IMR-90 (cell line): ENCODE data around the genes NOL4 and ZNF396.

GRCh38 chr18:32381547-32382383, 88.9 kb downstream of the GAREM1 start:
- RRBS = no CpG with 5 or more reads among the region's 3 CpGs
CAGE:
- cytosol, long polyA plus RNA = no peak
- long polyA plus RNA = no peak
- nucleus, long polyA plus RNA = no peak

DNA sequence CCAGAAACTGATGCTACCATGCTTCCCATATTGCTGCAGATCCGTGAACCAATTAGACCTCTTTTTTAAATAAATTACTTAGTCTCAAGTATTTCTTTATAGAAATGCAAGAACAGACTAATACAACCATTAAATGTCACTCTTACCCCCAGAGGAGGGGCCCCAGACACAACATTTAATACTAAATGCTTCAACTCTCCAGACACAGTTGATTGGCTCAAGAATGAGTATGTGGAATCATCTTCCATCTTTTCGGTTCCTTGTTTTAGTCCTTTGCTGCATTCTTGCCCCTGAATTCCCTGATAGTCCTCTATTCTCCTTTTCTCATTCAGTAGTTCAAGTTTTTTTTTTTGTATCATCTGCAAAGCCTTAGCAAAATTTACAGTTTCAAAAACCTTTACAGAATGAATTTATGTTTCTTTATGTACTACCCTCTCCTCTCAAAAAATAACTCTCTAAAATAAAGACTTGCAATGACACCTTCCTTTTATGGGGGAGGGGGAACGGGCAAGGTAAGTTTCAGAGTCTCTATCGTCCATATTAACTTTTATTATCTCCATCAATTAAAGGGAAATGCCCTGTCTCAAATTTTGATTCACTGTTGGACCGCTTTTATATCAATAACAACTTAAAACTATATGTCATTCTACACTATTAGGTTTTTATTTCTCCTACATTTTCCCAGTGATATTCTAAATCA, 41.9 kb downstream of the GAREM1 start:
- RRBS = no CpG with 5 or more reads among the region's 5 CpGs
CAGE:
- cytosol, long polyA plus RNA = no peak
- long polyA plus RNA = no peak
- nucleus, long polyA plus RNA = no peak

- RRBS = no CpG with 5 or more reads among the region's 12 CpGs
CAGE:
- cytosol, long polyA plus RNA = no peak
- long polyA plus RNA = no peak
- nucleus, long polyA plus RNA = no peak
These were observed 754 bp upstream of the GAREM1 start for GRCh38 chr18:32471453-32471818.

- RRBS = no CpG with 5 or more reads among the region's 8 CpGs
CAGE:
- cytosol, long polyA plus RNA = no peak
- long polyA plus RNA = no peak
- nucleus, long polyA plus RNA = no peak
These were observed 12.3 kb downstream of the KLHL14 start for GRCh38 chr18:32760358-32761007.

GRCh38 chr18:34121401-34121993, 103.2 kb downstream of the NOL4 start:
- RRBS = no CpG with 5 or more reads among the region's 4 CpGs
CAGE:
- cytosol, long polyA plus RNA = no peak
- long polyA plus RNA = no peak
- nucleus, long polyA plus RNA = no peak

DNA sequence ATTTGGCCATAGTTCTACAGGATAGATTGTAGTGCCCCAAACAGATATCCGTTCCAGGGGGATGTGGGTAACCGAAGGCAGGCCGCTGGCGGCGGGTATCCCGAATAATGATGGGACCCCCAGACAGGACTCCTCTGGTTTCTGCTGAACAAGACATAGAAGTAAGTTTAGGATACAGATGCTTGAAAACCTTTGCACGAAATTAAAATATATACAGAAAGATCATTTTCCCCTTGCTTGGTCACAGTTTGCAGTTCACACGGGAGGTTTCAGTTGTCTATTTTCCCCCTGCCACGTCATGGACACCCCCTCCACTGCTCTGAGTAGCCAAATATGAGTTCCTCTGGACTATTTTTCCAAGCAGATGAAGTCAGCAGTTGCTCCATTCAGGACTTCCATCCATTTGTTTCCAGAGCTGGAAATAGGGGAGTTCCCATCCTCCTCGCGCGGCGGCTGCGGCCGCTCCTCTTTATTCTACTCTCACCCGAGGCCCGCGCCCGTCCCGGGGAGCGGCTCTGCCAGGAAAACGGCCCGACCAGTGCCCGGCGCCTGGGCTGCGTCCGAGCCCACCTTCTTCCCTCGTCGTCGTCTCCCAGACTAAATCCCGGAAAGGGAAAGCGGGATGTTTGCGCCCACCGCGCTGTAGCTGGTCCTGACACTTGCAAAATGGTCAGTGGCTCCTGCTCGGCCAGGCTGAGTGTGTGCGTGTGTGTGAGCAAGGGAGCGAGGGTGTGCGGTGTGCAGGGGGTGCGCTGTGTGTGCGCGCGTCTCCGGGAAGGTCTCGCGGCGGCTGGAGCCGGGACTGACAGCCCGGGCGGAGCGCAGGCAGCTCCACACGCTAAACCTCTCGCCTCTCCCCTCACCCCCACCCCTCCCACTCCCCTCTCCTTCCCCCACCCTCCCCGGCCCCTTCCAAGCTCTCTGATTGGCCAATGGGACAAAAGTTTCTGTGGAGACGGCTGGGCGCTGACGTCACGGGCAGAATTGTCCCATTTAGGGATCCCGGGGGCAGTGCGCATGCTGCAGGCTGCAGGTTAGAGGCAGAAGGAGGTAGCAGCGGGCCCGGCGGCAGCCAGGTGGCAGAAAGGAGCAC, at the start of gene NOL4:
TSS of gene NOL4 (minus strand) at position 840 of the 1,093 bp plus-strand sequence.
- RRBS = 2% methylated on average over 23 of the region's 63 CpGs
CAGE:
- cytosol, long polyA plus RNA = no peak
- long polyA plus RNA = no peak
- nucleus, long polyA plus RNA = no peak

- RRBS = no CpG with 5 or more reads among the region's 2 CpGs
CAGE:
- cytosol, long polyA plus RNA = no peak
- long polyA plus RNA = no peak
- nucleus, long polyA plus RNA = no peak
These were observed 45.0 kb upstream of the NOL4 start for GRCh38 chr18:34269653-34270140.

- RRBS = no CpG with 5 or more reads among the region's 3 CpGs
CAGE:
- cytosol, long polyA plus RNA = no peak
- long polyA plus RNA = no peak
- nucleus, long polyA plus RNA = no peak
These were observed 916 bp downstream of the DTNA start for GRCh38 chr18:34711063-34711364.

DNA sequence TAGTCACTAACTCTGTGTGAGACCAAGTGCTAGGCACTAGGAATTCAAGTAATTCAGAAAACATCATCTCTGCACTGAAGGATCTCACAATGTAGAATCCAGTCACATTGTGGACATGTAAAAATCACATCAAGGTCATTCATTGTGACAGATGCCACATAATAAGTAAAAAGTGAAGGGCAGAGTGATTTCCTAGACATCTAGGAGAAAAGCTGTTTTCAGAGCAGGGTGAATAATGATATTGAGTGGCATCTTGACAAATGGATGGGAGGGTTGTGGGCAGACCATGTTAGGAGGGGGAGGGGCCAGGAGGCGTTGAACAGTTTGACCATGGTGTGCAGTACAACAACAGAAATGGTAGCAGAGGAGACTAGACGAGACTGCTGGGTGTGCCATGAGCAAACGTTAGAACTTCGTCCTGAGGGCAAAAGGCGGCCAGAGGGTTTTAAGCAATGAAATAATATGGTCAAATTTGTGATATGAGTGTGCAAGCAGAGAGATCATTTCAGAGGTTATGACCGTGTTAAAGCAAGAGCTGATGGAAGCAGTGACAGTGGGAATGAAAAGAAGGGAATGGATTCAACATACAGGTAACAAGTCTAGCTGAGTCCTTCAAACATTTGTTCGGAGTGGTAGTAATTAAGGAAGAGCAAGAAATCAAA, 93.9 kb downstream of the DTNA start:
- RRBS = no CpG with 5 or more reads among the region's 7 CpGs
CAGE:
- cytosol, long polyA plus RNA = no peak
- long polyA plus RNA = no peak
- nucleus, long polyA plus RNA = no peak

- RRBS = no CpG with 5 or more reads among the region's 8 CpGs
CAGE:
- cytosol, long polyA plus RNA = no peak
- long polyA plus RNA = no peak
- nucleus, long polyA plus RNA = no peak
These were observed 18.9 kb downstream of the MAPRE2 start for GRCh38 chr18:35059980-35060548.

DNA sequence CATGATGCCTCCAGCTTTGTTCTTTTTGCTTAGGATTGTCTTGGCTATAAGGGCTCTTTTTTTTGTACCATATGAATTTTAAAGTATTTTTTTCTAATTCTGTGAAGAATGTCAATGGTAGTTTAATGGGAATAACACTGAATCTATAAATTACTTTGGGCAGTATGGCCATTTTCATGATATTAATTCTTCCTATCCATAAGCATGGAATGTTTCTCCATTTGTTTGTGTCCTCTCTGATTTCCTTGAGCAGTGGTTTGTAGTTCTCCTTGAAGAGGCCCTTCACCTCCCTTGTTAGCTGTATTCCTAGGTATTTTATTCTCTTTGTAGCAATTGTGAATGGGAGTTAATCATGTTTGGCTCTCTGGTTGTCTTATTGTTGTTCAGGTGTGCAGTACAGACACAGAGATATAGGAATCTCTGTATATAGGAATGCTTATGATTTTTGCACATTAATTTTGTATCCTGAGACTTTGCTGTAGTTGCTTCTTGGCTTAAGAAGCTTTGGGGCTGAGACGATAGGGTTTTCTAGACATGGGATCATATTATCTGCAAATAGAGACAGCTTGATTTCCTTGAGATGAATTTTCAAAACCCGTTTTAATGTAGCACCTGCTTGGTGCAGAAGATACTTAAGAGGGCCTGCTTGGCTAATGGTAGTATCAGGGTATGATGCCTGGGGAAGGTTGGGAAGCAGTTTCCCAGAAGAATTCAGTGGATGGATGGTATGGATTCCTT, 20.6 kb downstream of the ZNF397 start:
- RRBS = no CpG with 5 or more reads among the region's 2 CpGs
CAGE:
- cytosol, long polyA plus RNA = no peak
- long polyA plus RNA = no peak
- nucleus, long polyA plus RNA = no peak

- RRBS = no CpG with 5 or more reads among the region's 14 CpGs
CAGE:
- cytosol, long polyA plus RNA = no peak
- long polyA plus RNA = no peak
- nucleus, long polyA plus RNA = no peak
These were observed 1.1 kb upstream of the ZNF24 start for GRCh38 chr18:35344950-35346075.

DNA sequence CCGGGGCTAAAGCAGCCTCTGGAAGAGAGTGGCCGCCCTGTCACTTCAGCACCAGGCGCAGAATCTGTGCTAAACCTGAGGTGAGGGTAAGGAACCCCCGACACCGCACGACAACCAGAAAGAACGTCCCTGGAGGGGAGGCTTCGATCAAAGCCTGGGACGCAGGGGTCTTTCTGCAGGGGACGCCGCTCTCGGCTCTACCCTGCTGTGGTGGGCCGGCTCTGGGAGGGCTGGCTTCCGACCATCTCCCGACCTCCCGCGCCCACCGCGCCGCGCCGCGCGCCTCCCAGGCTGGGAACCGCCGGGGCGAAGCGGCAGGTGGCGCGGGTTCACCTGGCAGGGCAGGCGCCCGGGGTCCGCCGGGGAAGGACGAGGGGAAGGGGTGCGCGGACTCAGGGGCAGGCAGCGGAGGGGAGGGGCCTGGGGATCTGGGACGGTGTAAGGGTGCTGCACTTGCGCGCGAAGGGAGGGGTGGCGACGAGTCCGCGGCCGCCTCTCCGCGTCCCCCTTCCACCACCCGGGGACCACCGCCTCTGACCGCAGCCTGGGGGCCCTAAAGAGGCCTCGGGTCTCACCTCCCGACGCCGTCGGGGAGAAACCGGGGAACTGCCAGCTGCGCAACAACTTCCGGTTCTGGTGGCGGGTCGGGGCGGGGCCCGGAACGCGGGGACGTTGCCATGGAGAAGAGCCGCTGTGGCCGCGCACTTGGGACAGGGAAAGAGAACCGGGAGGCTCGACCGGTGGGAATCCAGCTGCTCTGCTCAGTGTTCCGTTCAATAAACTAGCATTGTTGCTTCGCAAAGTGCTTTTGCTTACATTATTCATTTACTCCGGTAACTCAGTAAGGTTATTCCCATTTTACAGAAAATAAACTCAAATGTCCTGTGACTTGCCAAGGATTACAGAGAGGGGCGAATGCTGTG, at the start of gene ZNF396:
TSS of gene ZNF396 (minus strand) at position 635 of the 923 bp plus-strand sequence.
- RRBS = 4% methylated on average over 37 of the region's 77 CpGs
CAGE:
- cytosol, long polyA plus RNA = start-site peak on the minus strand centred at position 619 of the sequence, 39 bp wide, 19 and 25 reads in 2 replicates
- long polyA plus RNA = no peak
- nucleus, long polyA plus RNA = no peak

DNA sequence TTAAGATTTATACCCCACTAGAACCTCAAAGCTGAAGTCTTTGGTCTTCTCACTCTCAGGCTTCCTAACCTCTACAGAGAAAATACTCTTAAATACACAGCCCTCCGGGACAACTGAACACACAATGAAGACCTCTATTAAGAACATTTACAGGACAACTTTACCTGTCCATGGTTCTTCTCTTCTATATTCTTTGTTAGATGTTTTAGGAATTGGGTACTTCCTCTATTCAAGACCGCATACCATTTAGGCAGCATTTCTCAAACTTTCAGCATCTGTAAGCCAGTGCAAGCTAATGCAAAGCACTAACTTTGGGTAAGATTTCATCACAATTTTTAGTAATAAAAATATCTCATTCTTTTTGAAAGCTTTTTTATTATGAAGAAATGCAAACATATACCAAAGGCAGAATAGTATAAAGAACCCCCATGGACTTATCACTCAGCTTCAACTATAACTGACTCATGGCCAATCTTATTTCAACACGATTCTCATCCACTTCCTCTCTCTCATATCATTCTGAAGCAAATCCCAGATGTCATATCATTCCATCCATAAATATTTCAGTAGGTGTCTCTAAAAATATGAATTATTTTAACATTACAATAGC, 33.0 kb downstream of the INO80C start:
- RRBS = no CpG with 5 or more reads among the region's 3 CpGs
CAGE:
- cytosol, long polyA plus RNA = no peak
- long polyA plus RNA = no peak
- nucleus, long polyA plus RNA = no peak

DNA sequence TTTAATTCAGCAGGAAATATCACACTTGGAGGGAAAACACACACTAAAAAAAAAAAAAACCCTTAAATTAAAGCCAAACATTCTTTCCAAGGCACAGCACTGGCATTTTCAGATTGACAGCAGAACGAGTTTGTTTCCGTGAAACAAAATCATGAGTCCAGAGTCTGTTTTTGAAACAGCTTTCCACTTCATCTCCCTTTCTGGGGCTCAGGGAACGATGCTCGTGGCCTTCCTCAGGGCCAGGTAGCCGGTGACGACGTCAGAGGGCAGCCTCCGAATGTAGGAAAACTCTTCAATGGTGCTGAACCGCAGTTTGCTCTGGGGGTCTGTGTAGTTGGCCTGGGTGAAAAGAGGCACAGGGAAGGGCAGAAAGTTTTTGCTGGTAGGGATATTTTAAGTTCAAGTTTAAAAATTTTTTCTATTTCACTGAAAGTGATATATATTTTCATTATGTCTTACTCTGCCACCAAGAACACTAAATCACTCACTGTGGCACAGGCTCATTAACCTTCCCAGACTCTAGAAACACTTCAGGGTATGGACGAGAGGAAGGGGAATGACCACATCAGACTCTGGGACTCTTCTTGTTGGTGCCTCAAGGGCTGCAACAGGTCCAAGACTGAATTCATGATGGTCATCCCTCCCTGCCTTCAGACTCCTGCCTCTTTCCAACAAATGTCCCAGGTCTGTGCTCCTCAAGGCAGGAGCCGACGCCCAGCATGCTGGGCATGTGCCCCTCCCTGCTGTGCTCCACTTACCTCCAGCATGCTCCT, 29.2 kb downstream of the INO80C start:
- RRBS = no CpG with 5 or more reads among the region's 12 CpGs
CAGE:
- cytosol, long polyA plus RNA = no peak
- long polyA plus RNA = no peak
- nucleus, long polyA plus RNA = no peak

DNA sequence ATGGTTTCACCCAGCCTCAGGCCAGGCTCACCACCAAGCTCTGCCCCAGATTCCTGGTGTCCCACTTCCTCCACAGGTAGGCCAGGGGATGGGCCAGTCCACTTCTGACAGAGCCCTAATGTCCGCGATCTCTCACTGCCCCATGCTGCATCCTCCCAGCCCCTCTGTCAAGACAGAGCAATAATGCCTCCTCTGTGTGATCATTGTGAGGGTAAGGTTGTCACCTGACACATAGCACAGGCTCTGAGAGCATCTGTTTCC, 188.7 kb downstream of the GALNT1 start:
- RRBS = no CpG with 5 or more reads among the region's 2 CpGs
CAGE:
- cytosol, long polyA plus RNA = no peak
- long polyA plus RNA = no peak
- nucleus, long polyA plus RNA = no peak

DNA sequence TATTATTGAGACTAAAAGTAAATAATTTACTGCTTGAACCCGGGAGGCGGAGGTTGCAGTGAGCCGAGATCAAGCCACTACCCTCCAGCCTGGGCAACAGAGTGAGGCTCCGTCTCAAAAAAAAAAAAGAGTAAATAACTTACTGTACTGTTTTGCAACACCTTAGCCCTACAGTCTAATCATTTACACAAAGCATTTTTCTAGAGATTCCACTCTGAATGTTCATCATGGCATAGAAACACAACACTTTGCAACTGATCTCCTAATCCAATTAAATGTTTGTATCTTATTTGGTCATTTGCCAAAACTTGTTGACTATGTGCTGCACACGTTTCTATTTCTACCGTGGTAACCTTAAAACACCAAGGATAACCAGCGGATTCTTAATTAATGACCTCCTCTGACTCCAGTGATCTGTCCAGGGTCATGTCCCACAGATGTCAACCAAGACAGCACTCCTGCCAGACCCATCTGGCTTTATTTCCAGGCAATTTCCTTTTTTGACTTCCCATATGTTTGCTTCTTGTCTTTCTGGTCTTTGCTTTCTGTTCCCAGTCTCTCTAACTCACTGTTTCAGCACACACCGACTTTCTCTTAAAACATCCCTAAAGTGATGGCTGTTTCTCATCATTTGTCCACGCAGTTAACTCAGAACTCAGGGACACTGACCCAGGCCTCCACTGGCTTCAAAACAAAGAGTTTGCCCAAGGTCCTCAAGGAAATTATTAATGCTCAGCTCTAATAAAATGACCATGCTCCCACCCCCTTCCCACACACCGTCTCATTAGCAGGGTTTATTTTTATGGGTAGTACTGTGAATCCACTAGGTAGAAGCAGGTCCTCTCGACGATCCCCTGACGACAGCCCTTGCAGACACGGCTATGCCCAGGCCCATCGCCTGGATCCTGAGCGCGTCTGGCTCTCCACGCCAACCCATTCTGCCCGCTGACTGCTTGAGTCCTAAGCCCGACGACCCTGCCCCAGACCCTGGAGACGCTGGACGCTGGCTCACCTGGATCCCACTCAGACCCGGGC, 23.0 kb upstream of the C18orf21 start:
- RRBS = 12% methylated on average over 1 of the region's 24 CpGs
CAGE:
- cytosol, long polyA plus RNA = no peak
- long polyA plus RNA = no peak
- nucleus, long polyA plus RNA = no peak

- RRBS = no CpG with 5 or more reads among the region's 22 CpGs
CAGE:
- cytosol, long polyA plus RNA = no peak
- long polyA plus RNA = no peak
- nucleus, long polyA plus RNA = no peak
These were observed 942 bp downstream of the SLC39A6 start for GRCh38 chr18:36127985-36128810.

GRCh38 chr18:36149880-36150385, 20.2 kb downstream of the ELP2 start:
- RRBS = no CpG with 5 or more reads among the region's 1 CpG
CAGE:
- cytosol, long polyA plus RNA = no peak
- long polyA plus RNA = no peak
- nucleus, long polyA plus RNA = no peak

DNA sequence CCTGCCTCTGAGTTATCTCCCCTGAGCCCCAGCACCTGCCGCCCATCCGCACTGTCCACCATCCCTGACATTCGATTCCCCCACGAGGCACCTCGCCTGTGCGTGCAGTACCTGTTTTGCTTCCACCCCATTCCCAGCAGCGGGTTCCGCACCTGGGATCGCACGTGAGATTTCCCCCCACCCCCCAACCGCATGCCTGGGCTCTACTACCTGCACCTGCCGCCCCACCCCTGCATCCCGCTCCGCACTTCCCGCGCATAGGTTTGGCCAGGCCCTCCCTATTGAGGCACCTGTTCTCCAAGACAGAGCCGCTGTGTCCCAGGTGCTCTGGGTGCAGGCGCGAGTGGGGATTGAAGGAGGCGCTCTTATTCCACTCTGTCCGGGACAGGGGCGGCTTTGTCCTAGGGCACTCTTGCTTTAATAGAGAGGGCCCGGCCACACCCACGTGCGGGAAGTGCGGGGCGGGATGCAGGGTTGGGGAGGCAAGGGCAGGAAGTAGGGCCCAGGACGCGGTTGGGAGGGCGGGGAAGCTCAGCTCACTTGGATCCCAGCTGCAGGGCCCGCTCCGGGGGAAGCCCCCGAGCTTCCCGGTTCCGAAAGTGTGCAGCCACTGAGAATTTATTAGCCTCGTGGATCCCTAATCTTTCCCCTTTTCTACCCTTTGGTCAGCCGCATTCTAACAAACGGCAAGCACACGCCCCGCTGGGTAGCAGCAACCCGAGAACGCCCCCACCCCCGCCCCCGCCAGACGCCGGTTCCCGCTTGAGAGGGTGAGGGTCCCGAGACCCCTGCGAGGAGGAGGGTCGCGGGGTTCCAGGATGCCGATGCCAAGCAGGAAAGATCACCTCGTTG, 681 bp upstream of the MOCOS start:
- RRBS = 1% methylated on average over 7 of the region's 53 CpGs
CAGE:
- cytosol, long polyA plus RNA = no peak
- long polyA plus RNA = no peak
- nucleus, long polyA plus RNA = no peak